H4 (cell line): Measurements from ENCODE around the genes PPP1R13L and SNRPD2.

- RAMPAGE, long total RNA, result no peak
These were observed 744 bp downstream of the ZNF296 start for GRCh38 chr19:45075483-45075984.

DNA sequence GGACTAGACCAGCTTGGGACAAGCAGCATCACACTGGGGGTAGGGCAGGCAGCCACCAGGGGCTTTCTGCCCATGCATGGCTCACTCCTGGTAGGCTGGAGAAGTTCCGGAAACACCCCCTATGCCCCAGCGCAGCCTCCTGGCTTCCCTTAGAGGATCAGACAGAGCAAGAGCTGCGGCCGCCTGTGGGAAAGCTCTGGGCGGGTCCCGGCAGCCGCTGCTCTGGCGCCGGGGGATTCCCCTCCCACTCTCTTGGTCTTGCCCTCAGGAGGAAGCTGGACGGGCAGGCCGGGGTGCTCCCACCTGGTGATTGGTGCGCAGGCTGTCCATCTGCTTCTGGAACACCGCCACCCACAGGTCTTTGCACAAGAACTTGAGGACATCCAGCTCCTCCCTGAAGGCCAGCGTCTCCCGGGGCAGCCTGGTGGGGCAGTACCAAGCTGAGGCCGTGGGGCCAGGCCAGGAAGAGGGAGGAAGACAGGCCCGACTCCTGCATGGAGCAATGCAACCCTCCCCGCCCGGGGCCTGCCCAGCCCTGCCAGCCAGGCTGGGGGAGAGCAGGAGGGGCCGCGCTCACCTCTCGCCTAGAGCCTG, 3.9 kb upstream of the NKPD1 start:
- RAMPAGE, long total RNA, result no peak

- RAMPAGE, long total RNA, result no peak
These were observed 472 bp upstream of the MARK4 start for GRCh38 chr19:45250613-45250985.

DNA sequence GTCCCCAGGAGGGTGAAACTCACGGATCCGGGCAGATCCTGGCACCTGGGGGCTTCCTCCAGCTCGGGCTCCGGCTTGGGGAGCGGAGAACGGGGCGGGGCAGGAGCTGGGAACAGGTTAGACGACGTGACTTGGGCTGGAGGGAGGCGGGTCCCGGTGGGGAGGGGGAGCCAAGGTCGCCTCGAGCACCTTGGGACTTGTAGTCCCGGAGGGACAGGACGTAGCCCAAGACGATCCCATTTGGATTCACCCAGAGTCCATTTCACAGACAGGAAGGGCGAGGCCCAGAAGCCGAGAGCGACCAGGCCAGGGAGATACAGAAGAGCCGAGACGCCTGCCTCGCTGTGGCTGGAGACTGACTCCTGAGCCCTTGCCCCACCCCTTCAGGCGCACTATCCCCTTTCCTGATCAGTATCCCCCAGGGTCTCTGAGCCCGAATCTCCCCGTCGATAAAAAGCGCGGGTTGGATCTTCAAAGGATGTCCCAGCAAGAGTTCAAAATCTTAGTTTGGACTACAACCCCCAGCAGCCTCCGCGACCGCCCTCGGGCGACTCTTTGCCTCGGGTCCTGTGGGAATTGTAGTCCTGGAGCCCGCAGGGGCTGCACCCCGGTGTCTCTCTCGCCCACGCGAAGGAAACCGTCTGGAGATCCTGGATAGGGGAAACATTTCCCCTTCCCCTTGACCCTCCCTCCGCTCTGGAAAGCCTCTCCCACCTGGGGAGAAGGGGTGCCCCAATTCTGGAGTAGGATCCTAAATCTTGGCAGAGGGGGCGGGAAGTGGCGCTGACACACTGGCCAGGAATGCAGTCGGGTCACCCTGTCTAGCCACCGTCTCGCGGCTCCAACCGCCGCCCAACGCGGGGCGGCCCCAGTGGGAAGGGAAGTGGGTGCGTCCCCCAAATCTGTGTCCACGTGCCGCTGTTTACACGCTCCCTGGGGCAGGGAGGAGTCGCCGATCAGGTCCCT, at the start of gene PPP1R13L:
Gene PPP1R13L, minus strand, starts transcription at position 94 of the 966 bp plus-strand sequence.
- RAMPAGE, long total RNA, result no peak

- RAMPAGE, long total RNA, result no peak
These were observed 2.3 kb downstream of the FOSB start for GRCh38 chr19:45469858-45470818.

DNA sequence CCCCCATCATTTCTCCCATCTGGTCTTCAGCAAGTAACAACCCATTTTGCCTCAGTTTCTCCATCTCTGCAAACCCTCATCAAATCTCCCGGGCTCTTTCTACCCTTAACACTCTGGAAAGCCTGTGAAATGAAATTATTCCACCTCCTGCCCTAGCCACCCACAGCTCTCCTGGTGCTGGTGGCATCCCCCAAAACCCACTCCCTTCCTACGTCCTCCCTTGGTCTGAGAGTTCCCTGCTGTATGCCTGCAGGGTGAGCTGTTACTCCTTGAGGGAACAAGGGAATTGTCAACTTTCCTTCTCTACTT, 3.7 kb downstream of the FOSB start:
- RAMPAGE, long total RNA, result no peak

DNA sequence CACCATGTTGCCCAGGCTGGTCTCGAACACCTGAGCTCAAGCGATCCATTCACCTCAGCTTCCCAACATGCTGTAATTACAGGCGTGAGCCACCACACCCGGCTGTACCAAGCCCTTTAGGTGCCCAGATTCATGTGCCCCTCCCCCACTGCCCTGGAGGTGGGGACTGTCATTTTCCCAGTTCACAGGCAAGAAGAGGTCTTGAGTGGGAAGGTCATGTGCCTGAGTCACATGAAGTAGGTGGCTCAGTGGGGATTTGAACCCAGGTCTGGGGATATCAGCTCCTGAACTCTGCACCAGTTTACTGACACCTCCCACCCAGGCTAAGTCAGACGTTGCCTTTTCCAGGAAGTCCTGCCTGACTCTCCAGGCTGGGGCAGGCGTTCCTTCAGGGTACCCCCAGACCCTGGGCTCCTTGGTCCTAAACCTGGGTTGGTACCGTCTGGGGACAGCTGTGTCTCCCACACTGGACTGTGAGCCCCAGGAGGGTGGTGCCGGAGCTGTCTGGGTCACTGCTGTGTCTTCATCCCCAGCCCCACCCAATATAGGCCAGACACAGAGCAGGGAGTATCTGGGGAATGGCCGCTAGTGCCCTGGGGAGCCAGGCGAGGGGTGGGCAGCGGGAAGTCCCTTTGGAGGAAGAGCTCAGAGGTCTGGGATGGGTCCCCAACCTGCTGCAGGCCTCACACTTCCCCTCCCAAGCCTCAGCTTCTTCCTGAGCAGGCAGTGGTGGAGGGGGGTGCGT, 8.6 kb downstream of the VASP start:
- RAMPAGE, long total RNA, result no peak

DNA sequence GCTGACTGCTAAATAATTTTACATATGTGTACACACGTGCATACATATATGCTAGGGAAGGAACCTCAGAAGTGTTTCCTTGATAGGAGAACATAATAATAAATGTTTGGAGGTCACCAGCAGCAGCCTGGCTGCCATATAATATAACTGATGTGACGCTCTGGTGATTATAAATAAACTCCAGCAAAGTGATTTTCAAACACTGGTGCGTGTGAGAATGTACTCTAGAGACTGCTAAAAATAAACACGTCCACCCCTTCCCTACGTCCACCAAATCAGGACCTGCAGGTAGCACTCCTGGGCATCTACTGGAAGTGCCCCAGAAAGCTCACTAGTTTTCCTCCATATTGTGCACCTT, 13.2 kb downstream of the OPA3 start:
- RAMPAGE, long total RNA, result no peak

- RAMPAGE, long total RNA, result no peak
These were observed 2.0 kb upstream of the EML2 start for GRCh38 chr19:45640883-45641911.

DNA sequence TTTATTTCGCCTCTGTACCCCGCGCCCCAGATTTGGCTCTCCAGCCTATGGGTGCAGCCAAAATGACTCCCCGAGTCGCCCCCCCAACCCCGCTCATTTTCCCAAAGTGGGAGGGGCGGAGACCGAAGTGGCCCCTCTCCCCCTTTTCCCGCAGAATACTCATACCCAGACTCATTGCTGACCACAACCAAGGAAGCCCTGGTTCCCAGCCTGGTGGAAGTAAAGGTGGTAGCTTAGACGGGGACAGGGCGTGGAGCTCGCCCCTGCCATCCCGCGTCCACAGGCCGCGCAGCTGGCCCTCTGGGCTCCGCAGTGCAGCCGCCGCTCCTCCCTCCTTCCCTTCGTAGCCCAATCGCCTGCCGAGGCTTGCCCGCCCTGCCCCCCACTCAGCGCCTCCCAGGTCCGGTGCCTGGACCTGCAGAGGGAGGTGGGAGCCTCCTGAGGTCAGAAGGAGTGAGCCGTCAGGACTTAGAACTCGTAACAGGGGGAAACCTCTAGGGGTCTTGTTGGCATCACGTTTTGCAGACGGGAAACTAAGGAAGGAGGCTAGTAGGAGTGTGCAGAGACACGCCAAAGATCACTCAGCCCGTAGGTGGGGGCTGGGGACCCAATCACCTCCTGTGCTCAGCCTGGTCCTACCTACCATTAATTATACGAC, 4.3 kb upstream of the EML2 start:
- RAMPAGE, long total RNA, result no peak

DNA sequence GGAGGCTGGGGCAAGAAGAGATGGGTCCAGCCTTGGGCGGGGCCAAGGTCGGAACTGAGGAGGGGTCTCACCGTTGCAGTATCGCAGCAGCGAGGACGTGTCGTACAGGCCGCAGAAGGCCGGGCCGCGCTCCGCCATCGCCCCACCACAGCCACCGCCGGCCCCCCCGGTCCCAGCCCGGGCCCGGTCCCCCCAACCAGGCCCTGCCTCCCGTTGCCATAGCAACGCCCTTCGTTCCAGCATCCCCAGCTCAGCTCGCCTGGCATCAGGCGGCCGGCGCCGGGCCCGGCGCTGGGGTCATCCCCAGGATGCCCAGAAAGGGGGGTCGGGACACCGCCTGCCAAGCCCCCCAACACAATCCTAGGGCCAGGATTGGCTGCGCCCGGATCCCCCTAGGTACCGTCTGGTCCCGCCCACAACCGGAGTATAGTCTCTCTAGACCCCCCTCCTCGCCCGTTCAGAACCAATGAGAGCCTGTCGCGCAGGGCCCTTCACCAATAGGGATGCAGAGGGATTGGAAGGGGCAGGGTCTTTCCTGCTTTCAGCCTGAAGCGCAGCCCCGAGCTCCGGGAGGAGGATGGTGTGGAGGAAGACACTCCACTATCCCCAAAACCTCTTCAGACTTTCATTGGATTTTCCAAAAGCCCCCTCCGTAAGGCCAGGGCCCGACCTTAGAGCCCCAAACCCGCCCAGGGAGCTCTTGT, 6.2 kb upstream of the EML2 start:
- RAMPAGE, long total RNA, result no peak

- RAMPAGE, long total RNA, result no peak
These were observed 6.8 kb upstream of the EML2 start for GRCh38 chr19:45645906-45646461.

- RAMPAGE, long total RNA, result no peak
These were observed 9.7 kb downstream of the GIPR start for GRCh38 chr19:45677790-45678104.

GRCh38 chr19:45687307-45687799, 4.4 kb downstream of the SNRPD2 start:
- RAMPAGE, long total RNA, result no peak

- RAMPAGE, long total RNA, result start-site peak on the minus strand at chr19:45691911-45691955, 427 reads
These were observed at the start of gene SNRPD2 for GRCh38 chr19:45691802-45692137. SNRPD2 (minus strand) TSS chr19:45691953.

DNA sequence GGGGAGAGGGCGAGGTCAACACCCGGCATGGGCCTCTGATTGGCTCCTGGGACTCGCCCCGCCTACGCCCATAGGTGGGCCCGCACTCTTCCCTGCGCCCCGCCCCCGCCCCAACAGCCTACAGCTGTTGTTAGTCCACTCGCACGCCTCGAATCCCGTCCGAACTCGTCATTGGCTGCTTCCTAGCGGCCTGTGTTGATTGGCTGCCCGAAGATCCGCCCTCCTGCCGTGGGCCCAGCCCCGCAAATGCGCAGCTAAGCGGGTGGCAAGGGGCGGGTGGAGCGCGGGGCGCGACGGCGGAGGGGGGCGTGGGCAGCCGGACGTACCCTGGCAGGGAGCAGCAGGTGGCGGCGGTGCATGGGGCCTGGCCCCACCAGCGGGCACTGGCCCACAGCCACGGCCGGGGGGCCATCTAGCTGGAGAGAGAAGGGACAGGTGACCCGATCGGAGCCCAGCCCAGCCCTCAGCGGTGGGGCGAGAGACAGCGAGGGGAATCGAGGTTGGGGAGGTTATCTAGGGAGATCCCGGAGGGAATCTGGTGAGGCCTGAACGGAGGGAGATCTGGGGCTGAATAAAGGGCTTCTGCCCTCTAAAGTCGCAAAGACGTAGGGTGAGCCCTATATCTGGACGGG, 1.7 kb upstream of the SIX5 start:
- RAMPAGE, long total RNA, result no peak

DNA sequence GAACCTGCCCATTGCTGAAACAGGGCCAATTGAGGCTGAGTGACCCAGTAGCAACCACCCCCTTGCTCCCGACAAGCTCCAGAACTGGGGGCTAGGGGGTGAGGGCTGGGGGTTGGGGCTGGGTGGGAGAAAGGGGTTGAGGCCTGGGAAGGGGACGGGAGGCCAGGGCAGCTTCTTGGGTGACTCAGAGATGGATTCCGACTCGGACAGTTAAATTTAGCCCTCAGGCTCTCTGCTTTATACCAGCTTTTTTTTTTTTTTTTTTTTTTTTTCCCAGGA, 386 bp upstream of the DMPK start:
- RAMPAGE, long total RNA, result no peak

DNA sequence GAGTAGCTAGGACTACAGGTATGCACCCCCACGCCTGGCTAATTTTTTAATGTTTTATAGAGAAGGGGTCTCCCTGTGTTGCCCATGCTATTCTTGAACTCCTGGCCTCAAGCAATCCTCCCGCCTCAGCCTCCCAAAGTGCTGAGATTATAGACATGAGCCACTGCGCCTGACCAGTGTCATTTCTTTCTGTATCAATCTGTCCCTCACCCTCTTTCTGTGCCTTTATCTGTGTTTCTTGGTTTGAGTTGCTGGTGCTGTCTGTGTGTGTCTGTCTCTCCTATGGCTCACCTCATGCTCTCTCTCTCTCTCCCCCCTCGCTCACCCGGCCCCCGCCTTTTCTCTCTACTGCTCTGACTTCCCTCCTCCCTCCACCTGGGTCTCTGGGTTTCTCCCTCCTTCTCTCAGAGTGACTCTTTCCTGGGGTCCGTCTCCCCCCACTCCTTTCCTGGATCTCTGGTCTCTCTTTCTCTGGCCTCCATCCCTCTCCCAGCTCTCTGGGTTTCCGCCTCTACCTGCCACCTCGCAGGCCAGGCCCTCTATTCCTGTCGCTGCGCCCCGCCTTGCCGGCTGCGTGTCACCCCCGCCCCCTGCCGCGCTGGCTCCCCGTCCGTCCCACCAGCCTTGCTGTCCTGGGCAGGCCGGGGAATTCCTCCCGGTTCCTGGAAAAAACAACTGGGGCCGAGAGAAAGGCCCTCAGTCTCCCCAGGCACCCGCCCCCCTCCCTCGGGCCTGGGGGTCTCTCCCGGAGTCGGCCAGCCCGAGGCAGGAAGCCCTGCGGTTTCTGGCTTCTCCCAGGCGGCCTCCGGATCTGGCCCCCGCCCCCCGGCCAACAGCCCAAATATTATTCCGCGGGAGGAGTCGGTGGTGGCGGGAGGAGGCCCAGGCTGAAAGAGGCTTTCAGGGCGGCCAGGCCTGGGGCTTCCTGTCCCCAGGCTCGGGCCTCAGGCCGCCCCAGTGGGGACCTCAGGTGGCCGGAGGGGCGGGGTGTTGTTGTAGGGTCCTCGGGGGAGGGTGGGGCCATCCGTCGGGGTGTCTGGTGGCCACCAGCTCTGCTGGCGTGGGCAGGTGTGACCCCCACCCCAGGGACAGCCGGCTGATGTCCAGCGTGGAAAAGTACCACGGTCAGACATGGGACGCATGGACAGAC, 9.5 kb downstream of the IRF2BP1 start:
- RAMPAGE, long total RNA, result no peak

DNA sequence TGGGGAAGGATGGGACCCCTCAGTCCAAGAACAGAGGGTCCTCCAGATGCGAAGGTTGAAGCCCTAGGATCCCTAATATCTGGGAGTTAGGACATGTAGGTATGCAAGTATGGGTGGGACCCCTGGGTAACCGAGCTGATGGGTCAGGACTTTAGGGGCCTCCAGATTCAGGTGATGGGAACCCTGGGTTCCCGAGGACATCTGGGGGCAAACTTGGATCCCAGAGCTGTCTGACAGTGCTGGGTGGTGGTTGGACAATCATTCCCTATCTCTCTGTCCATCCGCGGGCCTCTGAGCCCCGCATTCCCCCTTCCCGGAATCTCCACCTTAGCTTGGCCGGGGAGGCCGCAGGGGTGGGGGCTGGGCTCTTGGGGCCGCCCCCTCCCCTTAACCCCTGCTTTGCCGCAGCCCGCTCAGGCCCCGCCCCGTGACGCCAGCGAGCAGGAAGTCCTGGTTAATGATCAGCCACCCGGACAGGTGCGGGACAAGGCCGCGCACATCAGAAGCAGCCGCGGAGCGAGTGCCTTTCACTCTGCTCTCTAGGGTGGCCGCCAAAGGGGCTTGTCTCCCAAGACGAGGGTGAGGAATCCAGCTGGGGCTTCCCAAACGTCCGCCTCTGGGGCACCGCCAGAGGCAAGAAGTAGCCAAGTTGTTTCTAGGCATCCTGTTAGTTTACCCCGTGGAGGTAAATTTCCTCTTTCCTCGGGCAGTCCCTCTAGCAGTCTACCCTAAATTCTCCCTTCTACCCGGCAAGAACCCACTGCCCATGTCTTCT, 3.3 kb downstream of the IRF2BP1 start:
- RAMPAGE, long total RNA, result no peak

GRCh38 chr19:45971860-45972550, 1.7 kb downstream of the NOVA2 start:
- RAMPAGE, long total RNA, result no peak